ENCODE data around the gene FAM107B.

GRCh38 chr10:13625672-13626404, 39.1 kb downstream of the PRPF18 start:
- RRBS, result no CpG with 5 or more reads among the region's 4 CpGs
CAGE:
- cytosol, long polyA plus RNA, result no peak
- long polyA plus RNA, result no peak
- nucleus, long polyA plus RNA, result no peak

DNA sequence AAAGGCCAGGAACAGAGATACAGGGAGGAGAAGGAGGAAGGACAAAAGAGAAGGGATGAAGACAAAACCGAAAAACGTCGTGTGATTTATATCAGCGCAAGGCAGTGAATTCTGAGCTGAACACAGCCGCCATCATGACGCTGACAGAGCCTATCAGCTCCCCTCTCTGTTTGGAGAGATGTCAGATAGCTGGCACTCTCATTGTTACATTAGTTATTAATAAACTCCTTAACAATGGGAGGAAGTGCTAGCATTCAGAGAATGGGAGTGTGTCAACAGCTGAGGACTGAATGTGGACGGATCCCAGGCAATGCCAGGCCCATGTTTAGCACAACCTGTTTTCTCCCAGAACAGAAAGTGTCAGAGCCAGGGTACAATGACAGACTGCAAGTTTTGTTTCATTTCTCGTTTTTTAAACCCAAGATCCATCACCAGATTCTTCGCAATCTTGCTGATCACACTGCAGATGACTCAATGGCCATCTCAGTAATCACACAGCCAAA, 99.5 kb downstream of the PRPF18 start:
- RRBS, result no CpG with 5 or more reads among the region's 9 CpGs
CAGE:
- cytosol, long polyA plus RNA, result no peak
- long polyA plus RNA, result no peak
- nucleus, long polyA plus RNA, result no peak

DNA sequence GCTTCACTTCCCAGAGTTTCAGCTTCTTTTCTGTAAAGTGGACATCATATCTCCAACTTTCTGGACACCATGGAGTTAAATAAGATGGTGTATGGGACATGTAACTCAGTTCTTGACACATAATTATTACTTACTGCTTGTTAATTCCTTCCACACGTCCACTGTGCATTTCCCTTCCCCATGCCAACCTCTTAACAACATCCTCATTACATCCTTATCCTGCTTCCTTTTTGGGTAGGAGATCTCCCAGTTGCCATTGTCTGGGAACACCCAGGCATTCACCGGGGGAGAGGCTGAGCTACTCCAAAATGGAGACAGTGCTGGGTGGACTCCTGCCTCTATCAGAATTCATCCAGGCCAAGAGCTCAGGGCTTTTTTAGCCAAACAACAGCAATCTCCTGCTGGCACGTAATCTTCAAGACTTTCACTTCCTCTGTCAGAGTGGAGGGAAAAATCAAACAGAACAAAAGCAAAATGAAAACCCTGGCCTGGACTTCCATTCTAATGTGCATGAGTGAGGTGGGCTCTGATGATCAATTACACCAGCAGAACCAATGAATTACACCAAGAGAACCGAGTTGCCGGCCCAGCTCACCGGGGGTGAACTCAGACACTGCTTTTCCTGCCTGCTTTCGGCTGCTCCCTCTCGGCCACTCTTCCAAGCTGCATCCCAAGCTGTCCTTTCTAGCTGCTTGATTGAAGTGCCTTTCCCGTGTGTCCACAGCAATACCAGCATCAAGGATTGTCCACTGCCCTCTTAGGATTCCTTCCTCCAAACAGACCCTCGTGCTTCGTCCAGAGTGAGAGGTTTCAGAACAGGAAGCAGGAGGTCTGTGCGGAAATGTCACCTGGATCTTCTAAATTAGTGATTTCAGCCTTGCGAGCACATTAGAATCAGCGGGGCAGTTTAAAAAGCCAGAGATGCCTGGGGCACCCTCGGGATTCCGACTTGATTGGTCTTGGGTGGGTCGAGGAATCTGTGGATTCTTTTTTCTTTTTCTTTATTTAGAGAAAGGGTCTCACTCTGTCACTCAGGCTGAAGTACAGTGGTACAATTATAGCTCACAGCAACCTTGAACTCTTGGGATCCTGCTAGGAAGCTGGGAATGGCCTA, 245.2 kb downstream of the PRPF18 start:
- RRBS, result no CpG with 5 or more reads among the region's 17 CpGs
CAGE:
- cytosol, long polyA plus RNA, result no peak
- long polyA plus RNA, result no peak
- nucleus, long polyA plus RNA, result no peak

DNA sequence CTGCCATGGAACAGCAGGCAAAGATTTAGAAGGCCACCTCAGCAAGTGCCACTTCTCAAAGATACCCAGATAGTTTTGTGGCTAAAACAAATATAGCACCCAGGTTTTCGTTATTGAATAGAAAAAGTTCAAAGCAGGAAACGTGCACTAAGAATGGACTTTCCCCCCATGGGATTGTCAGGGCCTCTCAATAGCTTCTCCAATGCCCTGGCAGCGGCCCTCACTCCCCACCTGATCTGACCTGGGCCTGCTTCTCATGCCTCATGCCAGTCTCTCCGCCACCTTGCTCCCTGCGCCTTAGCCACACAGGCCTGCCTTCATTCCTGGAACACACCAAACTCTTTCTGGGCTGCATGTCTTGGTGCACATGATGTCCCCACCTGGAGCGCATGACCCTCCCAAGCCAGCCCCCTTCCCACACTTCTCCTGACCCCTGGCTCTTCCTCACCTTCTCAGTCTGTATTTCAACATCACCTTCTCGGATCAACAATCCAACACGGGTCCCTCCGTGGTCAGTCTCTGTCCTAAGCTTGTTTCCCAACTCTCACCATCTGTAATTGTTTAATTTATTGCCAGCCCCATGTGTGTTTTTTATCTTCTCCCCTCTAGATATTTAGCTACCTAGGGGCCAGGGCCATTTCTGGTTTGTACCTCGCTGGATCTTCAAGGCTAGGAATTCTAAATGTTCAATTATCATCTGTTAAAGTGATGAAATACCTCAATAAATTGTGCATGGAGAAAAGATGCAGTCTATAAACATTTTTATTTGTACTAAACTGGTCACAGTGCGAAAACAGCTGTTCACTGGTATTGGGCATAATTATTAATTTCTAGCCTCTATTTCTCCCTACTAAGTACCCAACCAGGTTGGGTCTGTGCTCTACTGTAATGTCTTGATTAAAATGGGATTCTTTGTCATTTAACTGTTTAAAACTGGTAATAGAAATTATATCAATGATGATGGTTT, 217.8 kb downstream of the FAM107B start:
- RRBS, result no CpG with 5 or more reads among the region's 11 CpGs
CAGE:
- cytosol, long polyA plus RNA, result no peak
- long polyA plus RNA, result no peak
- nucleus, long polyA plus RNA, result no peak

DNA sequence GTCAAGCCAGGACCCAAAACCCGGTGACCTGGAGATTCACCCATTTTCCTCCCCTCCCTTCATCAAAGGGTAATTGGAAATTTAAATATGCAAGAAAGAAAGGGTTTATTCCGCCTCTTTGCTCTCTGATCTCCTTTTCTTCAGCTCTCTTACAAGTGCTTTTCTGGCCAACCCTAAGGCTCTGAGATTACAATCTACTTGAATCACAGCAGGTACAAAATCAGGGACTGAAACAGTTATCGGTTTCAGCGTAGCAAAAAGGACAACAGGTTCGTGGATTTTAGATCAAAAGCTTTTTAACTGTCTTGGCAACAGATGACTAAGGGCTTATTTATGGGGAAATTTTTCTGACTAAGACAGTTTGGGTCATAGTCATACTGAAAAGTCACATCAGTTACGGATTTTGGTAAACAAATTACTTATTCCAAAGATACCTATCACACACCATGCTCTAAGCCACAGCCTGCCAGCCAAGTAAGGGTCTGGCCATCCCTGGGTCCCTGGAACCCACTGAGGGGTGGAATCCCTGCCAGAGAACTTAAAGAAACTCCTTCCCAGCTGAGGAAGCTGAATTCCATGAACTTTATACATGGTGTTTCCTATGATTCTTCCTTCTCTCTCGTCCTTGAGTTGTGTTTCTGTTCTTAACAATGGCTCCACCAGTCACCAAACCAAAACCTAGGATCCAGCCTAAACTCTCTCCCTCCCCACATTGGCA, 169.4 kb downstream of the FAM107B start:
- RRBS, result no CpG with 5 or more reads among the region's 7 CpGs
CAGE:
- cytosol, long polyA plus RNA, result no peak
- long polyA plus RNA, result no peak
- nucleus, long polyA plus RNA, result no peak

GRCh38 chr10:14617184-14617713, 157.4 kb downstream of the FAM107B start:
- RRBS, result no CpG with 5 or more reads among the region's 3 CpGs
CAGE:
- cytosol, long polyA plus RNA, result no peak
- long polyA plus RNA, result no peak
- nucleus, long polyA plus RNA, result no peak

GRCh38 chr10:14749043-14749780, 25.5 kb downstream of the FAM107B start:
- RRBS, result no CpG with 5 or more reads among the region's 11 CpGs
CAGE:
- cytosol, long polyA plus RNA, result no peak
- long polyA plus RNA, result no peak
- nucleus, long polyA plus RNA, result no peak

DNA sequence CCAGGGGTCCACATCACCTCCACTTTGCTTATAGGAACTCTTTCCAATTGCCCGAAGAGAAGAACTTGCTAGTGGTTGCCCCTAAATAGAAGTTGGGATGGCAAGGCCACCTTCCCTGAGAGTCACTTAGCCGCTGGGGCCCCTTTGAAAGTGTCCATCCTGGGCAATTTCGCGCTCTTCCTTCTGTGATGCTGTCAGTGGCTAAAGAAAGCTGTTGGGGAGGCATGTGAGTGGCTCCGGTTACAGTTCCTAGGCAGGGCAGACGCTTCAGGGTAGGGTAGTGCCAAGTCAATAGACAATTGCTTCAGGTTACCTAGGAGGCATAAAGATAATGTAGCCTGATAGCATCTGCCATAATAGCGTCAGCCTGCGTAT, at the start of gene FAM107B:
FAM107B (minus strand) TSS at position 187 of the 375 bp plus-strand sequence.
- RRBS, result no CpG with 5 or more reads among the region's 8 CpGs
CAGE:
- cytosol, long polyA plus RNA, result no peak
- long polyA plus RNA, result no peak
- nucleus, long polyA plus RNA, result no peak

- RRBS, result no CpG with 5 or more reads among the region's 24 CpGs
CAGE:
- cytosol, long polyA plus RNA, result no peak
- long polyA plus RNA, result no peak
- nucleus, long polyA plus RNA, result no peak
These were observed 366 bp downstream of the CDNF start for GRCh38 chr10:14837421-14837921.

DNA sequence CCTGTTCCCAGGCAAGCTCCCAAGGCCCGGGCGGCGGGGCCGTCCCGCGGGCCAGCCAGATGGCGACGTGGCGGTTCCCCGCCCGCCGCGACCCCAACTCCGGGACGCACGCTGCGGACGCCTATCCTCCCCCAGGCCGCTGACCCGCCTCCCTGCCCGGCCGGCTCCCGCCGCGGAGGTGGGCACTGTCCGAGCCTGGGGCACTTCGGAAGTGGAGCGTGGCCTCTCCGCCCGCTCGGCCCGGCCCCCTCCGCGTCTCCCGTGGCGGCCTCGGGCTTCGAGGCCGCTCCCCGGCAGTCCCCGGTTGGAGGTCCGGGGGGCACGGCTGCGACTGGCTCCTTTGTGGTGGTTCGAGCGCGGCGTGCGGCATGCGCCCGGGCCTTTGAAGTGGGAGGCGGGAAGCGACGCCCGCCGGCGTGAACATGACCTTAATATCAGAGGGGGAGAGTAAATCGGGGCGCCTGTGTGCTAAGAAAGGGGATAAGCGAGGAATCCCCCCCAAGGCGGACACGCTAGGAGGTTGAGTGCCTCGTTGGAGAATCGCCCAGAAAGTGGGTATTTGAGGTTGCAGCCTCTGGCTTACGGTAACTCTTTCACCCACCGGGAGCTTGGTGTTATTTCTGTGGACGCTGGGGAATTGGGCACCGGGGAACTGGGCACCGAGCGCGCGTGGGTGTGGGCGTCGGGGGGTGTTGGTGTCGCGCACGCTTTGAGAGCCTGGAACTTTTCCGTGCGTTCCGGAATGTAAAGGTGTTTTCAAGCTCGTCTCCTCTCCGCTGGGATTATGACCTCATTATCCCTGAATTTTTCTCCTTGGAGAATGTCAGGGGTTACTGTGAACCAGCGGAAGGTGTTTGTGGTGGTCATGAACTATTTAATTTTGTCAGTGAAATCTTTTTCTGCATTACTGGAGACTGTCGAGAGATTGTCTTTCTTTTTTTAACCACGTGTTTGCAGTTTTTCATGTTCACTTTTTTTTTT, 574 bp downstream of the SUV39H2 start:
- RRBS, result 1% methylated on average over 59 of the region's 85 CpGs
CAGE:
- cytosol, long polyA plus RNA, result no peak
- long polyA plus RNA, result no peak
- nucleus, long polyA plus RNA, result no peak

DNA sequence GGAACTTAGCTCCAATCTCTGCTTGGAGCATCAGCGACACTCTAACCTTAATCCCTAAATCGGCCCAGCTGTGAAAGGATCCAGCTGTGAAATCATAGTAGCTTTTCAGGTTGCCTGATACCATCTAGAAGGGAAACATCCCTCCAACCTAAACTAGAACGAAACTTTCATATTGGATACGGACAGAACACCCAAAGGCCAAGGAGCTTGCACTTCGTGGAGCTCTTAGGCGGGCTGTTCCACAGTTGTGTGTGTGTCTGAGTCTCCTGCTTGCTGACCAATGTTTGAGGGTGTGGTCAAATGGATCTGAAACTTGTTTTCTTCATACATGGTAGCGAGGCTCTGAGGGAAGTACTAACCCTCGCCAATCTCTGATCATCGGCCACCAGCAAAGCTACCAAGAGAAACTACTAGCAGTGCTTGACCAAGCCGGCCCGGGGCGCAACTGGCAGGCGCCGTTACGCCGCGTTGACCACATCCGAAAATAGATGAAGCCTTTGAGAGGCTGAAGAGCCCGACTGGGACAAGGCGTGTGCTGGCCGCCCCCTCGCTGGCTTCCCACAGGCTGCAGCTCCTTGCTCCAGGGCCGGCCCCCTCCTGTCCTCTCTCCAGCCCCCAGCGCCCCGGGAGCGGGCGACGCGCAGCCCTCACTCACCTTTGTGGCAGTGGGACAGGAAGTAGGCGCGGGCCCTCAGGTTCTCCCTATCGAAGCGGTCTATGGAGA, 487 bp downstream of the DCLRE1C start:
- RRBS, result 31% methylated on average over 3 of the region's 33 CpGs
CAGE:
- cytosol, long polyA plus RNA, result no peak
- long polyA plus RNA, result no peak
- nucleus, long polyA plus RNA, result no peak

DNA sequence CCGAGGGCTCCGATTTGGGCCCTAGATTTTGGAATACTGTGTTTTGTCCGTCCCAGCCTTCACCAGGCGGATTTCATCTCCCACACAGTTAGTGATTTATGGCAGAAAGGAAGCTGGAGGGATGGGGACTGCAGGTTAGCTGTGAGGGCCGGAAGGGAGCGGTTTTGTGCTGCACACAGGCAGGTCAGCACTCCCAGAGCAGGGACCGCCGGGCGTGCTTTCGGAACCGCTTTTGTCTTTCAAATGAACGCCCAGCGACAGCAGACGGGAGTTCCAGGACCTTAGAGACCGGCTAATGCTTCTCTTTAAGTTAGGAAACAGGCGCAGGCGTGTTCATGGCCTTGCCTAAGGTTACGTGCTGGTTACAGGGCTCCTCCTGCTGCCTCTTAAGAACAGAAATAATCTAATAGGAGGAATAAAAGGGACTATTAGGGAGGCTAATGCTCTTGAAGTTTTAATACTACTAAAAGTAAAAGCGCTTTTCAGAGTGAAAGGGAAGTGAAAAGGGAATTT, 698 bp downstream of the MEIG1 start:
- RRBS, result 2% methylated on average over 10 of the region's 19 CpGs
CAGE:
- cytosol, long polyA plus RNA, result no peak
- long polyA plus RNA, result no peak
- nucleus, long polyA plus RNA, result no peak

DNA sequence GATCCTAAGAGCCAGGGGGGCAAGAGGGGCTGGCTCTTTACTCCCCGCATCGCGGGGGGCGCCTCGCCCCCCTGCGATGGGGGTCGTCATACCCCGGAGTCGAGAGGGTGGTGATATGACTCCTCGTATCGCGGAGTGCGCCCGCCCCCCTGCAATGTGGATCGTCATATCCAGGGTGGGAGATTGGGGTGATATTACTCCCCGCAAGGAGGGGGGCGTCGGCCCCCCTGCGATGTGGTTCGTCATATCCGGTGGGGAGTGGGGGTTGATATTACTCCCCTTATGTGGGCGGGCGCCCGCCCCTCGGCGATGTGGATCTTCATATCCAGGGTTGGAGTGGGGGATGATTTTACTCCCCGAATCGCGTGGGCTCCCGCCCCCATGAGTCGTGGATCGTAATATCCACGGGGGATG, 36.7 kb downstream of the MEIG1 start:
- RRBS, result no CpG with 5 or more reads among the region's 33 CpGs
CAGE:
- cytosol, long polyA plus RNA, result no peak
- long polyA plus RNA, result no peak
- nucleus, long polyA plus RNA, result no peak

DNA sequence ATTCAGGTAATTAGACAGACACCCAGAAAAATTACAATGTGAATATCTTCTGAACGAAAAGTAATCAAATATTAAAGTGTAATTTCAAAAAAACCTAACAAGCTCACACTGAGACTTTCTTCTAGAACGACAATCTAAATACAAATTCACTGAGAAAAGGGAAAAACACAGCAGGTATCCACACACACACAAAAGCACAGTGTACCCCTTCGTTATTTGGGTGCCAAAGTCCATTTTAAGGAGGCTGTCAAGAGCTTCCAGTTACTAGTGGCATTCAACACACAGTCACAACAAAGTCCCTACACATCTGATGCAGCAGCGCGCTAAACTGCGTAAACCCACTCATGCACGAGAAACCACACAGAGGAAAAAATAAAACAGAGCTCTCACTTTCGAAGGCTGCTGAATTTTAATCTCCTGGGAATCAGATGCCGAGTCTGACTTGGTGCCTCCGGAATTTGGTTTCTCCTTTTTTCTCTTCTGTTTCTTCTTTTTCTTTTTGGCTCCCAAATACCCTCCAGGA, 27.4 kb downstream of the NMT2 start:
- RRBS, result no CpG with 5 or more reads among the region's 10 CpGs
CAGE:
- cytosol, long polyA plus RNA, result no peak
- long polyA plus RNA, result no peak
- nucleus, long polyA plus RNA, result no peak

DNA sequence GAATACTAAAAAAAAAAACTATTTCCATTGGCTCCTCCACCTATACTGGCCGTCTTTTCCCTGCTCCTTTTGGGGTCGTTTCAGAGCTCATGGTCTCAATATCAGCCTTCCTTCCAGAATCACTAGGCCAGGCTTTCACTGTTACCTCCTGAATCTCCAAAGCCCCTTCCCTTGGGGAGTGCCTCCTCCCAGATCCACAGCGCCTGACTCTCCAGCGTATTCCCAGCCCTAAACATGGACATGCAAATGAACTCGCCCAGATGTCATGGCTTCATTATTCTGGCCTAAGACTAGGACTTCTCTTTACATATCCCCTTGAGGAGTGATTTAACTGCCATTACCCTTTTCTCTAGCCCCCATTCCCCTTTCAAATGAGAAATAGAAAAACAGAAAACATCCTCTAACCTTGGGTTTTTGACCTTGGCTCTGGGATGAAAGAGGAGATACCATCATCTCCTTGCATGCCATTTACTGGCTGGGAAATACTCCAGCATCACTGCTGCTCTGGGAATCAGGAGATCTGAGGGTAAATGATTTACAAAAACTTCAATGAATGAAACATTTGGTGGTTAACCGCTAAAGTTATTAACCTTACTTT, 37.1 kb downstream of the FAM171A1 start:
- RRBS, result no CpG with 5 or more reads among the region's 6 CpGs
CAGE:
- cytosol, long polyA plus RNA, result no peak
- long polyA plus RNA, result no peak
- nucleus, long polyA plus RNA, result no peak

GRCh38 chr10:15346621-15346996, 24.5 kb downstream of the FAM171A1 start:
- RRBS, result no CpG with 5 or more reads among the region's 3 CpGs
CAGE:
- cytosol, long polyA plus RNA, result no peak
- long polyA plus RNA, result no peak
- nucleus, long polyA plus RNA, result no peak

DNA sequence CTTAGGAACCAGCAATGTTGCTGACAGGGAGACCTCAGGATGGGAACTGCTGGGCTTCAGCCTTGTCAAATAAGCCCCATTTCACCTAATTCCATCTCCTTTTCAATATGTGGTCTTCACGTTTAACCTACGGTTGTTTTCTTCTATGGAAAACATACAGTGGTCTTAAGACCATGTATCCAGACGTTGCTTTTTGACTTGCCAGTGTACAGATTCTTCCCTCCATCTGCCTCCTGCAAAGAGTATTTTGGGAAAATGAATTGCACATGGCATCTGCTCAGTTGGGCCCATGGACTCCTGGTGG, 97.7 kb upstream of the FAM171A1 start:
- RRBS, result no CpG with 5 or more reads among the region's 3 CpGs
CAGE:
- cytosol, long polyA plus RNA, result no peak
- long polyA plus RNA, result no peak
- nucleus, long polyA plus RNA, result no peak

GRCh38 chr10:15896487-15896868, 36.2 kb upstream of the MINDY3 start:
- RRBS, result 83% methylated on average over 1 of the region's 6 CpGs
CAGE:
- cytosol, long polyA plus RNA, result no peak
- long polyA plus RNA, result no peak
- nucleus, long polyA plus RNA, result no peak

GRCh38 chr10:16592541-16593353, 71.1 kb upstream of the C1QL3 start:
- RRBS, result no CpG with 5 or more reads among the region's 8 CpGs
CAGE:
- cytosol, long polyA plus RNA, result start-site peak on the minus strand at chr10:16593094-16593309, 29 and 48 reads in 2 replicates
- long polyA plus RNA, result no peak
- nucleus, long polyA plus RNA, result no peak

GRCh38 chr10:16816699-16817261, 444 bp downstream of the RSU1 start:
- RRBS, result no CpG with 5 or more reads among the region's 24 CpGs
CAGE:
- cytosol, long polyA plus RNA, result no peak
- long polyA plus RNA, result no peak
- nucleus, long polyA plus RNA, result no peak

Data from IMR-90 (cell line).